Fibroblast of the aortic adventitia (primary cell): ENCODE measurements around the gene FOXL1.

- CAGE, long polyA plus RNA, result no peak
Observed at GRCh38 chr16:85801078-85801388, 1.5 kb downstream of the COX4I1 start.

GRCh38 chr16:85803350-85803964 lies 4.0 kb downstream of the COX4I1 start:
- CAGE, long polyA plus RNA, result no peak

GRCh38 chr16:85848299-85848873 lies 48.9 kb downstream of the COX4I1 start:
- CAGE, long polyA plus RNA, result no peak

- CAGE, long polyA plus RNA, result no peak
Observed at GRCh38 chr16:85888622-85889344, 10.2 kb upstream of the IRF8 start.

DNA sequence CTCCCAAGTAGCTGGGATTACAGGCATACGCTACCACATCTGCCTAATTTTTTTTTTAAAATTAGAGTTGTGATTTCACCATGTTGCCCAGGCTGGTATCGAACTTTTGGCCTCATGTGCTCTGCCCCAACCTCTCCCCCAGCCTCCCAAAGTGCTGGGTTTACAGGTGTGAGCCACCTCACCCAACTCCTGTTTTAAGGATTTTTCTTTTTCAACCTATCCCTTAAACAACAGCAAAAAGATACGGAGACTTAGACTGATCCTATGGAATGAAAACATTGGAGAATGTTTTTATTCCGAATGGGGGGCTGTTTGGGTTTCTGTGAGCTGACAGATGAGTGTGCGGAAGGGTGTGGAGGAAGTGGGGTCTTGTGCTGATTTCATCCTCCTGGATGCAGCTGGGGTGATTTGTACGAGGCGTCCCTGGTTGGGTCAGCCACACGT lies 23.9 kb downstream of the IRF8 start:
- CAGE, long polyA plus RNA, result no peak

DNA sequence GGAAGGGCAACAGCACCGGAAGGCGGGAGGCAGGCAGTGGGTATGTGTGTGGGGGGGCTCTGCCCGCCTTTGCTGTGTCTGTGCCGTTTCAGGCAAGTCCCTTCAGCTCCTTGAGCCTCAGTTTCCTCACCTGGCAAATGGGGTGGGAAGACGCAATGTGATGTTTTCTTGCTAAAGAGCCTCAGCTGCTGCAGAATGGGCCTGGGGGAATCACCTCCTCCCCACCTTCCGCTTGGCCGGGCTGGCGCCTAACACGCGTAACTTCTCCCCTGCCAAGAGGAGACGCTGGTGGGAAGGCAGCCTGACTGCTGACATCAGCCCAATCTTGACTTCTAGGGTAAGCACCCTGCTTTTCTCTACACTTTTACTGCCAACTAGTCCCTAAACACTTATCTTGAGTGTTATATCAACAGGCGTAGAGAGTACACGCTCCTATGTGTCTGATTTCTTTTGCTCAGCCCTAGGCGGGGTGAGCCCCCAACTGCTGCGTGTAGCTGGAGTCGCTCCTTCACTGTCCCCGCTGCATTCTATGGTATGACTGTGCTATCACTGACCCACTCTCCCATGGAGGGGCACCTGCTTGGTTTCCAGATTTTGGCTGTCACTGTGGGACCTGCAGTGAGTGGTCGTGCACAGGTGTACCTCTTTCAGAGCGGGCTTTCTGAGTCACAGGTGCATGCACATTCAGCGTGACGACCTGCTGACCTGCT lies 33.1 kb downstream of the IRF8 start:
- CAGE, long polyA plus RNA, result no peak

DNA sequence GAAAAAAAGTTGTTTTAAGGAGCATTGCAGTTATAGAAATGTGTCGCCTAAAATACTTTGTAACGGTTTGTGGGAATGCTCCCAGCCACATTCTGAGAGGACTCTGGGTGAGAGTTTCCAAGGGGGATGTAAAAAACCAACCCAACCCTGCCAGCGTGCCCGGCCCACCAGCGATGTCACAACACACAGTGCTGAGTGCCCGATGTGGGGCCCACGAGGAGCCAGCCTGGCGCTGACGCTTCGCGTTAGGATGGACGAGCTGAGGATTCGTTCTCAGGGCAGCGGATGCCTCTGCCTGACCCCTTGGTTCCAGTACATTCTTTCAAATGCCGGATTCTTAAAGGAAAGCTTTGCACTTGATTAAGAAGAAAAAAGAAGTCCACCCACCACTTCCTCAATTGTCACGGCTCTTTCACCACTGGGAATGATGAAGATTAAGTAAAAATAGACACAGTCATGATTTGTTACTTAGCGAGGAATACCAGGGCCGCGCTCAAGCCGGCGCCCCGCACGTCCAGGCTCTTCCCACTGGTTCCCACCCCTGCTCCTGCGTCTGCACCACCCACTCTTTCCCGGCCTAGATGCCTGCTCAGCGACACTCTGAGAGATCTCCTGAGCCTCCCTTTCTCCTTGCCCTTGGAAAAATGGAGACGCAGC lies 79.4 kb downstream of the IRF8 start:
- CAGE, long polyA plus RNA, result no peak

DNA sequence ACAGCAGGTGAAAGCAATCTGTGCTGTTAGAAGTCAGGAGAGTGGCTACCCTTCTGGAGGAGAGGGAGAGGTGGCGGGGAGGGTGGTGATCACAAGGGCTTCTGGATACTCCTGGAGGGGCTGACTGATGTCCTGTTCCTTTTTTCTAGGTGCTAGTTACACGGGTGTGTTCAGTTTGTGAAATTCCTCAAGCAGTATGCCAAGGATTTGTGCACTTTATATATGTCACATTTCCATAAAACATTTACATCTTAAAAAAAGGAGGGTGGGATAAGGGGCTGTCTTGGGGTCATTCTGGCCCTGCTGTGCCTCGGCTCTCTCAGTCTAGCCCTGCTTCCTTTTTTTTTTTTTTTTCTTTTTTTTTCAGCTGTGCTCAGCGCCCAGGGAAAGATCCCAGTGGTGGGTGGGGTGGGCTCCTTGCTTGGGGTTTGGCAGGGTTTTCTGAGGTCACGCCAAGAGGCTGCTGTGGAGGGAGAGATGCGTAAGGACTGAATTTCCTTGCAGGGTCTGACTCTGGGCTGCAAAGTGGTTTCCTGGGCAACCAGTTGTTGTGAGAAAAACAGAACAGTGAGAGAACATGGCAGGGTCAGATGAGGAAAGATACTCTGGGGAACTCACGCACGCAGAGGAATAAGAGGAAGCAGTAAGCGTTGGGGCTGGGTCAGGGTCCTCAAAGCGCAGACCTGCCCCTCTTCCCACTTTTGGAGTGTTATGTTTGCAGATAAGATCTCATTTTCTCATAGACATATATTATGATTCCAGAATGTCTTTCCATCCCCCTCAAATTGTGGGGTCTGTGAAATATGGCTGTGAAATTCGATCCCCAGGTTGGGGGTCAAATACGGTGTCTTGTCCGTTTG lies 119.4 kb downstream of the IRF8 start:
- CAGE, long polyA plus RNA, result no peak

DNA sequence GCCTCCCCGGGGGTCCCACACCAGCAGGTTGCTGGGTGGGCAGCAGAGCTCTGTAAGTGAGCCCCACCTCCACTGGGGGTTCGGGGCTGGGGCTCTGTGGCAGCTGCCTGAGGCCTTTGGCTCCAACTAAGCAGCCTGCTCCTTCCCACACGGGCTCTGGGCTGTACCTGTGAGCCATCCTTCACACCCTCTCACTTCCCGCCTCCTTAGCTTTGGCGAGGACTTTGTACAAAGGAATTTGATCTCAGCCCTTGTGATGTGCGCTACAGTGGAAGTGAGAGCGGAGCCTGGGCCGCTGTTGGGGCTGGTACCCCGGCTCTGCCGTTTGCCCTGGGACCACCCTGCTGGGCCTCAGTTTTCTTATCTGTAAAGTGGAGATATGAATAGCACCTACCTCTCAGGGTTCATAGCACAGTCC lies 127.7 kb downstream of the IRF8 start:
- CAGE, long polyA plus RNA, result no peak

DNA sequence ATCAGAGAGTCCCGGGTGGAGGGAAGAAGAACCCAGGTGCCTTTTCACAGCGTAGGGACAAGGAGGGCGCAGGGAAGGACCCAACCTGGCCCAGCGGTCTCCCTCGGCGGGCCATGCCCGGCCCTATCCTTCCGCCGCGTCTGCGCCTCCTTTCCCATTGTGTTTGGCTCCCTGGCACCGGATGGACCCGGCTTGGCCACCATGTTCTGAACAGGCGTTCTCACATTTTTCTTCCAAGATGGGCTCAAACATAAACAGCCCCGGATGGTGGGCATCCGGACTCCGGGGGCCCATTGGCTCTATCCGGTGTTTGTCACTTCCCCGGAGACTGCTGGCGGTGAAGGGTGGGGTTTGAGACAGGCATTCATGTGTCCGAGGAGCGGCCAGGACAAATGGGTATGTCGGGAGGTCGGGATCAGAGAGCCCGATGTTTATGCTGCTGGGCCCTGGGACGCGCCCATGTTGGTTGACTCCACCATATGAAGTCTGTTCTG lies 188.1 kb downstream of the IRF8 start:
- CAGE, long polyA plus RNA, result no peak

- CAGE, long polyA plus RNA, result no peak
Observed at GRCh38 chr16:86142333-86142532, 243.3 kb downstream of the IRF8 start.

- CAGE, long polyA plus RNA, result no peak
Observed at GRCh38 chr16:86199676-86200639, 301.0 kb downstream of the IRF8 start.

DNA sequence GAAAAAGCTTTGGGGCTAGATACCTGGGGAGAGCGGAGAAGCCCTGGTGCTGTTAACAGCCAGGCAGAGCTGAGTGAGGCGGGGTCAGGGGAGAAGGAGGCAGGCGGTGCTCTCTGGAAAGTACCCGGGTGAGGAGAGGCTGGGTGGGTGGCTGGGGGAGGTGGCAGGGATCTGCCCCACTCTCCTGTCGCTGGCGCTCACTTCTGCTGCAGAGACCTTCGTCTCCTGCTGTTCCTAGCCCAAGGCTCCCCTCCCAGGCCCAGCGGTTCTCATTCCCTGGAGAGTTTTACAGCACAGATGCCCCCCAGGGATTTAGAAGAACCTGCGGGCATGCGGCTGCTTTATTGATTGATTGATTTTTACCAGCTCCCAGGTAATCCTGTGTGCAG lies 302.8 kb downstream of the IRF8 start:
- CAGE, long polyA plus RNA, result no peak

- CAGE, long polyA plus RNA, result no peak
Observed at GRCh38 chr16:86341110-86341501, 169.2 kb upstream of the FOXF1 start.

GRCh38 chr16:86343980-86344563 lies 166.3 kb upstream of the FOXF1 start:
- CAGE, long polyA plus RNA, result no peak

GRCh38 chr16:86501019-86501564 lies 9.2 kb upstream of the FOXF1 start:
- CAGE, long polyA plus RNA, result no peak

DNA sequence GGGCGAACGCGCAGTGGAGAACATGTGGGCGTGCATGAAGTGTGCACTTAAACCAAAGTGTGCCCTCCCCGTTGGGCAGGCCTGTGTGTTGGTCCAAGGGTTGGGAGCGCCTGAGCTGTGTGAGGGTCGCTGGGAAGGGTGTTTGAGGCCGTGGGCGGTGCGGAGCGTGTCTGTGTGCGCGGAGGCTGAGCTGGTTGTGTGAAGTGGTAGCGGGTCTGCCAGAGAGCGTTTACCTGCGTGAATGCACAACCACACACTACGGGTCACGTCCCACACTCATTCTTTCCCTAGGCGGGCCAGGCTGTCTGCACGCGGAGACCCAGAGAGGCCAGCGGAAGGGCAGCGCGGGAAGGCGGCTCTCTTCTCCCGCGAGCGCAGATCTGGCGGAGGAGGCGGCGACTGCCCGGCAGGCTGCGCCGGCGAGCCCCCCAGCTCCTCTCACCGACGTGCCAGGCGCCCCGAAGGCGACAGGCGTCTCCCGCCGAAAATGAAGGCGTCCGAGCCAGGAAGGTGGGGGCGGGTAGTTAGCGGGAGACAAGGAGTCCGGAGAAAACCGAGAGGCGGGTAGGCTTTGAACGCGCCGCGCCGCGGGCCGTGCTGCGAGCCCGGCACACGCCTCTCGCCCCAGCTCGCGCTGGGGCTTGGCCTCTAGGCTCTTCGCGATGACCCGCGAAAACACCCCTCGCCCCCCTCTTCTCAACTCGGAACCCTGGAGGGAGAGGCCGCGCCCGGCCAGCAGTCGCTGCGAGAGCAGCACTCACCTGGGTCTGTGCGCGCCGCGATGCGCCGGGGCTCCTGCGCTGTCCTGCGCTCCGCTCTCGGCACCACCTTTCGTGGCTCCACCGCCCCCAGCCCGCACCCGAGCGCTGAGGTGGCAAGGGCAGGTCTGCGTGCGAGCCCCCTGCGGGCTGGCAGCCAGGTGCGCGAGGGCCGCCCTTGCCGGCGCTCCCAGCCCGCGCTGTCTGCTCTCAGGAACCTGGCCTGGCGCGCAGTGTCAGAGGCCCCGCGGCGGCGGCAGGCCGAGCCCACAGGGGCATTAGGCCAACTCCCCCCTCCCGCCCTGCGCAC lies 2.1 kb upstream of the FOXF1 start:
- CAGE, long polyA plus RNA, result no peak

GRCh38 chr16:86516551-86517314 lies 6.4 kb downstream of the FOXF1 start:
- CAGE, long polyA plus RNA, result no peak

DNA sequence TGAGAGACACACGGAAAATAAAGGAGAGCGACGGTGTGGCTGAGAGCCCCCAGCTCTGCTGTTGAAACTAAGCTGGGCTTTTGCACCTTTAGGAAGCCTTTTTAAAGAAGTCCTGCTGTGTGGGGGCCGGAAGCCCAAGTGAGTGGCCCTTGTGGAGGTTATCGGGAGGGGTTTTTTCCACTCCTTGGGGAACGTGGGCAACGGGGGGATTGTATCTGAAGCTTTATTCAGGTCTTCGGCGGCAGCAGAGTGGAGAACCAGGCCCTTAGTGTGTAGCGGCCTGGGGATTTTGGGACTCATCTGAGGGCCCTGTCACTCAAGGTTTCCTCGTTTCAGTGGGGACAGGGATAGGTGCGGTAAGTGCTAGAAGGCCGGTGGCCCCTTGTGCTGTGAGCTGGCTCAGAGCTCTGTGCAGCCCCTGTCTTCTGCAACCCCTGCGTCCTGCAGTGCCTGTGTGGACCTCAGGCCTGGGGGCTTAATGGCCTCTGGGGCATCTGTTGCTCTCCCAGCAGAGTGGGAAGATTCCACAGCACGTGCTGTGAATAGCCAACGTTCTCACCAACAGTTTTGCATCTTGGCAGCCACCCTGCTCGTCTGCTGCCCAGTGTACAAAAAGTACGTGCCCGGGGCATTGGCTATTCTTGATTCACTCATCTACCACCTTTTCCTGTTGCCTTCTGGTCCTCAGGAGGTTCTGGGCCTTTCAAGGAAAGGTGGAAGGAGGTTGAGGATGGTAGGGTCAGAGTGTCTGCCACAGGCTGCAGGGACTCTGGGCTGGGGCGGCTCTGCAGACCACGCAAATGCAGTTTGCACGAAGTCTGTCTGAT lies 4.8 kb downstream of the FOXC2 start:
- CAGE, long polyA plus RNA, result no peak

- CAGE, long polyA plus RNA, result no peak
Observed at GRCh38 chr16:86577981-86579019, at the start of gene FOXL1. Gene FOXL1 (plus strand): TSS chr16:86578549.